B cell (primary cell): ENCODE measurements around the gene SV2C.

- PRO-cap, result no peak
- CAGE, long polyA plus RNA, result no peak
Measured at GRCh38 chr5:76083153-76083542, at the start of gene SV2C. Gene SV2C, plus strand, starts transcription at chr5:76083383.

DNA sequence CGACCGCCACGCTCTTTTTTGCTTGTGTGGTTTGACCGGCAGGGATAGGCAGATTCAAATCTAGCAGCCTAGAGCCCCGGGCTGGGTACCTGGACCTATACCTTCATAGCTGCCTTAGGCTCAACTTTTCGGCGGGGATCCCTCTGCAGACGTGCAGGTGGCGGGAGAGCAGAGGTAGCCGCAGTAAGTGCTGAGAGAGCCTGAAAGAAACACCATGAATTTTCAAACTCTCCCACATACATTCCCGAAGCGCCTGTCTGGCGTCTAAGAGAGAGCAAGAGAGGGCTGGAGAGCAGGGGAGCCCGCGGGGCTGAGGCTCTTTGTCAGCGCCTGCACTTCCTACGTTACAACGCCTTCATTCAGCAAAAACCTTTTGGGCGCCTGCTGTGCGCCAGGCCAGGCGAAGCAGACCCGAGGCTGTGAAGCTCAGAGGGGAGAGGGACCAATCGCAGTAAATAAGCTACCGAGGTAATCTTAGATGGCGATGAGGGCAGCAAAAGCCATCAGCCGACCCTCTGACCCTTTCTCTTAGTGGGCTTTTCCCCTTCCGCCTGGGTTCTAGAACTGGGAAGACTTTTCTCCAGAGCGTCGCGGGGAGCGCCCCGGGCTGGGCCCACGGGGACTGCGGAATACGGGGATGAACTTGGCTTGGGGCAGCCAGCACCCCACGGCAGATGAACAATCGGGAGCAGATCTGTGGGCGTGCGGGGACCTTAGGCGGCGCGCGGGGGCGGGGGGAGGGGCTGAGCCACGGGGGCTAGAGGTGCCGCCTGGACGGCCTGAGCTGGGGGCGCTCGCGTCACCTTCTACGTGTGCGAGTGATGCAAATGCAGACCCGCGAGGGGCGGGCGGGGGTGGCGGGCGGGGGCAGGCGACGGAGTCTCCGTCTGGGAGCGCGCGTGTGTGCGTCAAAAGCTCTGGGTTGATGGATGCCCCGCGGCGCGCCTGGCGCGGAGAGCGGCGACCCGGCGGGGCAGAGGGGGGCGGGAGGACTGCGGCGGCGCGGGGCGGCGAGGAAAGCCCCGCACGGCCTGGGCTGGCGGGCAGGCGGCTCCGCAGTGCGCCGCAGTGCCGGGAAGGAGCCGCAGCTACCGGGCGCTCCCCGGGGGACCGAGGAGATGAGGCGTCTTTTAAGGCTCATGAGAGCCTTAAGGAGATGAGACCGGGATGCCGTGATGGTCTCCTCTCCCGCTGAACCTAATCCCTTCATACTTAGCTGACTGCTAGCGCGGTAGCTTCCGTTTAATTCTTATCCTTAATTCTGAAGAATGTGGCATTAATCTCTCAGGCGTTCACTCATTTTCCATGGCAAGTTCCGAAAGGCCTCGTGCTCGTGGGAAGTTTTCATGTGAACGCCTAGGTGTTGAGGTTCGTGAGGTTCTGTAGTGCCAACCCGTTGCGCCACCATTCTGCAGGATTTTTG is 1.2 kb downstream of the SV2C start:
- PRO-cap, result no peak
- CAGE, long polyA plus RNA, result no peak

DNA sequence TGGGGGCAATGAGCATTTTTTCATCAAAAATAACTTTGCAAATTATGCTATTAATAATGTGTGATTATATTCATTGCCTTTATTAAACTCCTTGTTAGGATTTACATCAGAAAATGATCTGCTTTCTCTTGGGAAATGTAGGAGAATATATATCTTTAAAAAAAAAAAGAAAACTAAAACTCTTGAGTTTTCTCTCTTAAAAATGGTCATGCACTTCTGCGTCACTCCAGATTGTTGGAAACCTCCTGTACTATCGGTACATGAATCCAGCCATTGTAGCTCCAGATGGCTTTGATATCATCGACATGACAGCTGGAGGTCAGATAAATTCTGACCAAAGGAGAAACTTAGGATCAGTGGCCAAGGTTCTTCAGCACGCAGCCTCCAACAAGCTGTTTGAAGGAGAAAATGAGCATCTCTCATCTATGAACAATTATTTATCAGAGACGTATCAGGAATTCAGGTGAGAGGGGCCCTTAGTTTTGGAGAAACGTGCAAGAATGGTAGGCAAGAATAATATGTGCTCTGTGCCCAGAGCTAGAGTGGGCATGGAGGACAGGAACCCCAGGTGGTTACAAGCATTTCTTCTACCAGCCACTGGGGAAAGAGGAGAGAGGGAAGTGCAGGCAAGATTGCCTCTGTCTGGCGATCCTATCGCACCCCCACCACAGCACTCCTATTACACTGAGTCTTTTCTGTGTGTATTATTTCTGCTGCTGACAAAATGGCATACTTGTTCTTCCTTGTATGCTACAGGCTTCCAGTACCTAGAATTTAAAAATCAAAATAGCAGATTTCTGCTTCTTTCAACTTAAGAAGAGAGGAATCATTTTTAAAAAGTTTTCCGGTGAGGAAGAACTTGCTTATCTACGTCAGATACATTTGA is 41.4 kb upstream of the F2R start:
- PRO-cap, result no peak
- CAGE, long polyA plus RNA, result no peak

DNA sequence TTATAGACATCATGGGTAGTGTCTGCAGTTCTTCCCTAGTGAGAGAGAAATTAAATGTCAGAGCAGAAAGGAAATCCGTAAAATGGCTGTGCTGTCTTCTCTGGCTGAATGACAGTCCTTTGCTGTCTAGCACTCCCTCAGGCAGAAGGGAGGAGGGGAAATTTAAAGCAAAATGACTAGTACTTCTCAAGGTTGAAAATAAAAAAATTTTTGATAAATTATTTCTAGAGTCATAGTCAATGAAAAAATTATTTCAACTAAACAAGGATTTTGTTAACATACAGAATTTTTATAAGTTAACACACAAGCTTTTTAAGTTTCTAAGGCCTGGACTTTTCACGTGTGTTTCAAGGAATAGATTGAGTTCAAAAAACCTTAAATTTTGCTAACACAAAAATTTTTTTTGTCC is 20.3 kb downstream of the F2R start:
- PRO-cap, result no peak
- CAGE, long polyA plus RNA, result no peak

DNA sequence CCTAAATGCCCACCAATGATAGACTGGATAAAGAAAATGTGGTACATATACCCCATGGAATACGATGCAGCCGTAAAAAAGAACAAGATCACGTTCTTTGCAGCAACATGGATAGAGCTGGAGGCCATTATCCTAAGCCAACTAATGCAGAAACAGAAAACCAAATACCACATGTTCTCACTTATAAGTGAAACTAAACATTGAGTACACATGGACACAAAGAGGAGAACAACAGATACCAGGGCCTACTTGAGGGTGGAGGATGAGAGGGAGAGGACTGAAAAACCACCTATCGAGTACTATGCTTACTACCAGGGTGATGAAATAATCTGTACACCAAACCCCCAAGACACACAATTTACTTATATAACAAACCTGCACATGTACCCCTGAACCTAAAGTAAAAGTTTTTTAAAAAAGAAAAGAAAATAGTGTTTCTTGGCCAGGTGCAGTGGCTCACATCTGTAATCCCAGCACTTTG is 25.6 kb downstream of the F2R start:
- PRO-cap, result no peak
- CAGE, long polyA plus RNA, result no peak

DNA sequence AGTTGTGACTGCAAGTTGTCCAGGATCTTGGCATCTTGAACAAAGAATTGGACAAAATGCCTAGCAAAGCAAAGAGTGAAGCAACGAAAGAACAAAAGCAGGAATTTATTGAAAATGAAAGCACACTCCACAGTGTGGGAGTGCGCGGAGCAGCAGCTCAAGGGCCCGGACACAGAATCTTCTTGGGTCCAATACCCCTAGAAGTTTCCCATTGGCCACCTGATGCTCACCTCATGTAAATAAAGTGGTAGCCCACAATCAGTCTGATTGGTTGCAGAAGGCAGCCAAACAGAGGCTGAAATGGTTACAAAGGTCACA is 40.1 kb downstream of the F2R start:
- PRO-cap, result no peak
- CAGE, long polyA plus RNA, result no peak

DNA sequence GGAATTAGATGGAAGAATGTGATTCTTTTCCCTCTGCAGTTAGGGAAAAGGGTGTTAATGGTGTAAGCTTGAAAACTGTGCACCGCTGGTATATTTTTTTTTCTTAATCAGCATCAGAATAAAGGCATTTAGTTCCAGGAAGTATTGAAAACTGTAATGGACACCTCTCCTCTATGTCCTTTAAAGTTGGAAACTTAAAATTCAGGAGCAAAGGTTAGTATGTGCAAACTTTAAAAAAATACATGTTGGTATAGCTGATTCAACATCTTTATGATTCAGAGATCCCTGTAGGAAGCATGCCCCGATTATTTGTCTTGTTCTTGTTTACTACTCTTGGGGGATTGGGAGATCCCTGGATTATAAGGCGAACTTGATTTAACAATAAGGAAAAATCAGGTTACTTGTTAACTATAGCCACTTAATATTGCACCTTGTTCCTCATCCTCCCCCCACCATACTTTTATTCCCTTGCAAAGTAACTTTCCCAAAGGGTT is 1.6 kb downstream of the F2RL1 start:
- PRO-cap, result no peak
- CAGE, long polyA plus RNA, result no peak

- PRO-cap, result no peak
- CAGE, long polyA plus RNA, result no peak
Measured at GRCh38 chr5:77076801-77078009, 9.9 kb downstream of the ZBED3 start.

DNA sequence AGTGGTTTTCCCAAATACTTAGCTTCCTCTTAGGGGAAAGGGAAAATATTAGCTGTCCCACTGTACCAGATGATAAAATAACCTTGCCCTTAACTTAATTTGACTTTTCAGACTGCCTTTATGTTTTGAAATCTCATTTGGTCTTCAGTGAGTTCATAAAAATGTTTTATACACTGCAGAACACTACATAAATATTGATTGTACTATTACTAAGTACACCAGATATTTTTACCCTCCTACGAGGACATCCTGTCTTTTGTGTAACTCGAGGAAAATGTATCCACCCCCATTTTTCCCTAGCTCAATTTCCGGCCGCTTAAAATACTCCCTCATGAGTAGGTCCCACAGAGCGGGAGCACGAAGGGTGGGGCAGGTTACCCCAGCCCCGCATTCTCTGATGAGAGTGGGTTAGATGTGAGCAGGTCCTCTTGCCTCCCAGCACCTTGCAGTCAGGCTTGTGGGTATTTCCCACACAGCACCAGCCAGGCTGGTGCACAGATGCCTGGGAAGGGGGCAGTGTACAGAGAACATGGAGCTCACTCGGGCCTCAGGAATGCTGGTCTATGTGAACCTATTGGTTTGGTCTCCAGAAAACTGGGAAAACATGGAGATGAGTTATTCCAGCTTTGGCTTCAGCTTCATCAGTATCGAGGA is 73.5 kb downstream of the WDR41 start:
- PRO-cap, result no peak
- CAGE, long polyA plus RNA, result no peak

- PRO-cap, result no peak
- CAGE, long polyA plus RNA, result no peak
Measured at GRCh38 chr5:77443770-77444116, 48.4 kb downstream of the WDR41 start.

DNA sequence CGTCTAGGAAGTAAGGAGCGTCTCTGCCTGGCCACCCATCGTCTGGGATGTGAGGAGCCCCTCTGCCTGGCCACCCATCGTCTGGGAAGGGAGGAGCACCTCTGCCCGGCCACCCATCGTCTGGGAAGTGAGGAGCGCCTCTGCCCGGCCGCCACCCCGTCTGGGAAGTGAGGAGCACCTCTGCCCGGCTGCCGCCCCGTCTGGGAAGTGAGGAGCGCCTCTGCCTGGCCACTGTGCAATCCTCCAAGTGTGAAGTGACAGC is 15.4 kb downstream of the TBCA start:
- PRO-cap, result no peak
- CAGE, long polyA plus RNA, result no peak

DNA sequence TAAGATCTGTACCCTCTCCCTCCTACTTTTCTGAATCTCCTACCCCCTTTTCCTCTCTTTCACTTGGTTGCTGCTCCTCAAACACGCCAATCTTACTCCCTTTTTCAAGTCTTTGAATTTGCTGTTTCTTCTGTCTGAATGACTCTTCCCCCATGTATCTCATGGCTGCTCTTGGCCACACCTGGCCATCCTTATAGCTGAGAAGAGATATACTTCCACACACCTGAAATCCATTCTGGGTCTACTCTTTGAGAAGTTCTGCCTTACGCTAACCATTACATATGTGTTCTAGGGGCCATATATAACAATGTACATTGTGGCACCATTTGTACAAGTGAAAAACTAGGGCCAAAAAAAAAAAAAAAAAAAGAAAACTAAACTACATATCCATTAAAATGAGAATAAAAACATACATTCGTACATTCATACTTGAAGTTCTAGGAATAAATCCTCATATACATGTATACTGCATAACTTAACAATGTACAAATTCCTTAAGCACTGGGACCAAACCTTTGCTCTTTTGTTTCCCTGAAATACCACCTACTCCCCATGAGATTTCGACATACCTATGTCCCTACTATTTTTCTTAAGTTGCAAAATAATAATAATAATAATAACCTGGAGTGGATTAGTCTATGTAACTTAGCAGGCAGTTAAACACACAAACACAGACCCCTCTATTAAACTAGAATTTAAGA is 10.5 kb downstream of the TBCA start:
- PRO-cap, result no peak
- CAGE, long polyA plus RNA, result no peak

GRCh38 chr5:77767363-77768385 is 8.5 kb downstream of the TBCA start:
- PRO-cap, result no peak
- CAGE, long polyA plus RNA, result no peak

DNA sequence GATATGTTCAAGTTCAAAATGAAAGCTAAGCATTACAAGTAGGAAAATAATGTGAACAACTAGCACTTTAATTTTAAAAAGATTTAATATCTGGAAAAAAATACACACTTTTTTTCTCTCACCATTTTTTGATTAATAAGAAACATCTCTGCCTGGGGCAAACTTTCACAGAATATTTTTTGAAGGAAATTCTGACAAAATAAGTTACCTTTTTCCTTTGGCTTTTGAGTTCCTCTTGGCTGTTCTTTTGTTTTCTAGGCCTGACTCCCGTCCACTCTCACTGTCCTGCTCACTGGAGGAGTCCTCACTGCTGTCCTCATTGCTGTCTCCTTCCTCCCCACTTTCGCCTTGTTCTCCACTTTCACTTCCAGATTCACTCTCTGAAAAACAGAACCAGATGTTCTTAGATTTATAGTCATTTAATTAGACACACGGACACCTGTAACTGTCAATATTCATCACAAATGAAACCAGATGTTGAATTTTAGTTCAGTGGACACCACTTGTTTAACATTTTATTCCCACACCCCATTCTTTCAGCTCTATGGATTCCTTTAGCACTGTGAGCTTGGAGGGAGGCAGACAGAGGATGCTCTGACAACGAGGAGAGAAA is 180.8 kb downstream of the AP3B1 start:
- PRO-cap, result no peak
- CAGE, long polyA plus RNA, result no peak

- PRO-cap, result no peak
- CAGE, long polyA plus RNA, result no peak
Measured at GRCh38 chr5:78639653-78640158, 8.9 kb downstream of the LHFPL2 start.

DNA sequence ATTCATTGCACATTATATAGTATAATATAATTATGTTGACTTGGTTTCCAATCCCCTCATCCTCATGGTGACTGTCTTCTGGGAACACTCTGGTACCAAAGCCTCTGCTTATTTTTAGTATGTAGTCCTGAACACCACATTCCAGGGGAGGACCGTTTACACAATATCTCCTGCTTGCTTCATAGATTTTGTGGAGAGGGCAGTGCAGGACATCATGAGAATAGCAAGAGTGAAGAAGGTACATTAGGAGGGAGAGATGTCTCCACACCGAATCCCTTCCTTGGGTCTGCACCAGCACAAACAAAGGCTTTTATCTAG is 20.5 kb upstream of the BHMT start:
- PRO-cap, result no peak
- CAGE, long polyA plus RNA, result no peak

- PRO-cap, result no peak
- CAGE, long polyA plus RNA, result no peak
Measured at GRCh38 chr5:79507722-79508311, 6.1 kb downstream of the HOMER1 start.

DNA sequence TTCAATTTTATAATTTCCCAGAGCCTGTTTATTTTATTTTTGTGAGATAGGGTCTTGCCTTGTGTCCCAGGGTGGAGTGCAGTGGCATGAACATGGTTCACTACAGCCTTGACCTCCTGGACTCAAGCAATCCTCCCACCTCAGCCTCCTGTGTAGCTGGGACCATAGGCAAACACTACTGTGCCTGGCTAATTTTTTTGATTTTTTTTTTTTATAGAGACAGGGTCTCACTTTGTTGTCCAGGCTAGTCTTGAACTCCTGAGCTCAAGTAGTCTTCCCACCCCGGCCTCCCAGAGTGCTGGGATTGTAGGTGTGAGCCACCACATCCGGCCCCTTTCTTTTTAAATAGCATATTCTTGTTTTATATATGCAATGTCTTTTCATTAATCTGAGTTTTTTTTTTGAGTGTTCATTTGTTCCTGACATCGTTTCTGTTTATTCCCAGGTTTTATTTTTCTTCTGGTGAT is 6.0 kb downstream of the TENT2 start:
- PRO-cap, result no peak
- CAGE, long polyA plus RNA, result no peak

GRCh38 chr5:79622477-79623455 is 10.5 kb downstream of the TENT2 start:
- PRO-cap, result no peak
- CAGE, long polyA plus RNA, result no peak

DNA sequence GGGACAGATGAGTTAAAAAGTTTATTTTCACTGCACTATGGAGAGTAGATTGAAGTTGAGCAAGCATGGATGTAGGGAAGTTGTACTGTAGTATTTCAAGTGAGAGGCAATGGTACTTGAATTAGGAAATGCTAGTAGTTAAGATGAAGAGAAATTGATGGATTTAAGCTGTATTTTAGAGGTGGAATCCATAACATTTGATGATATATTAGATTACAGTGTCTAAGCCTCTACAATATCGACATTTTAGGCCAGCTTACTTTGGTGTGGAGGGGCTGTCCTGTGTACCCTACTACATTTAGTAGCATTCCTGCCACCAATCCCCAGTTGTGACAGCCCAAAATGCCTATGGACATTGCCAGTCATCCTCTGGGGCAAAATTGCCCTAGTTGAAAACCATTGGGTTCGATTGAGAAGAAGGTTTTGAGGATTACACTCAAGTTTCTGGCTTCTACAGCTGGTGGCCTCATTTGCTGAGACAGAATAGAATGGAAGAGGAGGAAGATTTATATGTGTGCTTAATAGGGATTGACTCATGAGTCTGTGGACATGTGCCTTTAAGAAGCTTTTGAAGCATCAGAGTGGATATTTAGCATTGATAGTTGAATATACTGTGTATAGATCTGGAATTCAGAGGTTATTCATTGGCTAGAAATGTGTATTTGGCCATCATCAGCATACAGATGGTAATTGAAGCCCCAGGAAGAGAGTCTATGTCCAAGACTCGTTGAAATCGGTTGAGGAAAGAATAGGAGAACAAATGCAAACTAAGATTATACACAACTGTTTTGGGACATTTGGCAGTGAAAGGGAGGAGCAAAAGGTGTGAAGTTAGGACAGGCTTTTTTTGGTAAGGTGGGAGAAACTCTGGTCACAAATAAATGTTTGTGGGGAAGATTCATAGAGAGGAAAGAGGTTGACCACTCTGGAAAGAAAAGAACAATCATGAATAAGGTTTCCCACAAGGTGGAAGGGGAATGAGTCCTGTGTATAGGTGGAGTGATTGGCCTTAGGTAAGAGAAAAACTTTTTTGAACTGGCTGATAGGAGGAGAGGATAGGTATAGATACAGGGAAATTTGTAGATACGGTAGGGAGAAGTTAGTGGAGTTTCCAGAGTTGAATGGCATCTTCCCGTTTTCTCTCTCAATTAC is 19.0 kb downstream of the TENT2 start:
- PRO-cap, result no peak
- CAGE, long polyA plus RNA, result no peak